ENCODE results near the genes USP19, KLHDC8B, IP6K1 and INKA1.

- PRO-cap, result bidirectional peak, plus-strand start at chr3:49121001, minus-strand start at chr3:49120792
These were observed at the start of gene USP19 for GRCh38 chr3:49120470-49121355. Gene USP19, minus strand, starts transcription at chr3:49120823.

GRCh38 chr3:49170690-49171850, at the start of gene KLHDC8B:
Gene KLHDC8B, plus strand, starts transcription at chr3:49171598.
- PRO-cap, result no peak

- PRO-cap, result no peak
These were observed 18.6 kb downstream of the IHO1 start for GRCh38 chr3:49217857-49218380.

- PRO-cap, result no peak
These were observed 442 bp upstream of the C3orf62 start for GRCh38 chr3:49277415-49277932.

- PRO-cap, result no peak
These were observed 909 bp upstream of the C3orf62 start for GRCh38 chr3:49277998-49278284.

DNA sequence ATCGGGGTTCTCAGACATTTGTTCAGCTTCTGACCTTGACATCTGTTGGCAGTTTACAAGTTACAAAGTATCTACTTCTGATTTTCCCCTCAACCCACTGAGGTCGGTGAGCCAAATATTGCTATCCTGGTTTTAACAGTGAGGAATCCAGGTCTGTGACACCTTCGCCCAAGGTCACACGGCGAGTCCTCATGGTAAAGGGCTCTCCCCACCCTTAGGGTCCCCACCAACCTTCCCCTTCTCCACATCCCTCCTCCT, 494 bp downstream of the USP4 start:
- PRO-cap, result no peak

GRCh38 chr3:49407567-49407920, 4.2 kb downstream of the RHOA start:
- PRO-cap, result no peak

GRCh38 chr3:49417497-49418084, 4.7 kb downstream of the AMT start:
- PRO-cap, result no peak

DNA sequence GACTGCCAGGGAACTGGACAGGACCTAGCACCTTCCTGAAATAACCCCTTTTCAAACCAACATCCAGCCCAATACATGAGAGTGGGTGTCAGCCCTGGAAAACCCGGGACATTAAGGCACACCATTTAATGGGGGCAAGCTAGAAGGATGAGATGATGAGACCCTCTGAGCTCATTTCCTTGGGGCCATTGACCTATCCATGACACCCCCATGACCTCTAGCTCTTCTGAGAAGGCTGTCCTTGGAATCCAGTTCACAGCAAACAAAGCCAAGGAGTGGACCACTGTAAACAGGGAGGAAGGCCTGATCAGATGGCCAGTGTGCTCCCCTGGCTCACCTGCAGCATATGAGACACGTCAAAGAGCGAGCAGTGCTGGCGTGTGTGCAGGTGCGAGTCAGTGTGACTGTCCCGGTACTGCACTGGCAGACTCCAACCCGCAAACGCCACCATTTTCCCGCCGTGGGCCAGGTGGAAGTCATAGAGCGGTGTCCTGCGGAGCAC, 455 bp downstream of the AMT start:
- PRO-cap, result no peak

GRCh38 chr3:49469386-49470104, 522 bp upstream of the DAG1 start:
- PRO-cap, result bidirectional peak, plus-strand start at chr3:49470319, minus-strand start at chr3:49469963

- PRO-cap, result no peak
These were observed 19.2 kb upstream of the BSN start for GRCh38 chr3:49534978-49535651.

DNA sequence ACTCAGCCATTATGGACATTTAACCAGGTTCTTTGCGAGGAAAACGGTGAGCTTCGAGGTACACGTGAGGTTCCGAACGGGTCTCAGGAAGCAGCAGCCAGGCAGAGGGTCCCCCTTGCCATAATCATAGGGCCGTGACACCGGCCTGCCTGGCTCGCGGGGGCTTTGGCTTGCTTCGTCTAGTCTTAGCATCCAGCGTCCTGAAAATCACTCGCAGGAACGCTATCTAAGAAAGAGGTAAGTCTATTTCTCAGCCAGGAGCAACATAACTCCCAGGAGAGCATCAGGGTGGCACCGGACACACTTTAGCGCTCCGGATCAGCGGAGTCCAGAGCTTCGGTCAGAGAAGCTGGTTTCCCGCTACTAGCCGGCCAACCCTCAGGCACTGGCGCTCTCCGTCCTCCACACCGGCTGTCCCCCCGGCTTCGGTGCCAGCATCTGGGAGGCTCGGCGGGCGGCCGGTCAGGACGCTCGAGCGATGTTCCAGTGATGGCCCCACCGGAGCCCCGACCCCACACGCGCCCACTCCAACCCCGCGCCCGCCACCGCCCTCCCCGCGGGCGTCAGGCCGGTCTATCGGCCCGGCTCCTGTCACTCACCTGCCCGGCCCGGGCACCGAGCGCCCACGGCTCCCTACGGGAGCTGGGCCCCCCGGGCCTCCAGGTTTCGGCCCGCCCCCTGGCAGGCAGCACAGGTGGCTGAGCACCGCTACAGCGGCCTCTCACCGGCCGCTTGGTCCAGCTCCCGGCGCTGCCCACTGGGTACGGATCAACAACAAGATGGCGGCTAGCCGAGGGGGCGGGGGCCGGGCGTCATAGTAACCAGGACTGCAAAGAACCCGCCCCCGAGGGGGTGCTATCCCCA, at the start of gene IP6K1:
IP6K1 (minus strand) TSS at position 788 of the 864 bp plus-strand sequence.
- PRO-cap, result bidirectional peak, plus-strand start outside the sequence, minus-strand start at position 759 of the sequence

- PRO-cap, result unidirectional peak, plus-strand start at chr3:49803263
These were observed at the start of gene INKA1 for GRCh38 chr3:49802942-49803878. Gene INKA1, plus strand, starts transcription at chr3:49803261.

- PRO-cap, result no peak
These were observed 3.6 kb downstream of the INKA1 start for GRCh38 chr3:49806677-49807119.

DNA sequence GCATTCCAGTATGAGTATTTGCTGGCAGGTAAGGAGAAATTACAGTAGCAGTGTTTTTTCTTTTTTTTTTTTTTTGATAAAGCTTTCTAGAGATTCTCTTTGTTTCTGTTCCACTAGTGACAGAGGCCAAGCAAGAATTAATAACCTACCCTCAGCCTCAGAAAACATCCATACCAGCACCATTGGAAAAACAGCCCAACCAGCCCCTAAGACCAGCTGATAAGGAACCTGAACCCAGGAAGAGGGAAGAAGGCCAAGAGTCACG, 31.2 kb upstream of the RBM5 start:
- PRO-cap, result no peak

GRCh38 chr3:50115219-50116046, 26.7 kb downstream of the RBM5 start:
- PRO-cap, result no peak

DNA sequence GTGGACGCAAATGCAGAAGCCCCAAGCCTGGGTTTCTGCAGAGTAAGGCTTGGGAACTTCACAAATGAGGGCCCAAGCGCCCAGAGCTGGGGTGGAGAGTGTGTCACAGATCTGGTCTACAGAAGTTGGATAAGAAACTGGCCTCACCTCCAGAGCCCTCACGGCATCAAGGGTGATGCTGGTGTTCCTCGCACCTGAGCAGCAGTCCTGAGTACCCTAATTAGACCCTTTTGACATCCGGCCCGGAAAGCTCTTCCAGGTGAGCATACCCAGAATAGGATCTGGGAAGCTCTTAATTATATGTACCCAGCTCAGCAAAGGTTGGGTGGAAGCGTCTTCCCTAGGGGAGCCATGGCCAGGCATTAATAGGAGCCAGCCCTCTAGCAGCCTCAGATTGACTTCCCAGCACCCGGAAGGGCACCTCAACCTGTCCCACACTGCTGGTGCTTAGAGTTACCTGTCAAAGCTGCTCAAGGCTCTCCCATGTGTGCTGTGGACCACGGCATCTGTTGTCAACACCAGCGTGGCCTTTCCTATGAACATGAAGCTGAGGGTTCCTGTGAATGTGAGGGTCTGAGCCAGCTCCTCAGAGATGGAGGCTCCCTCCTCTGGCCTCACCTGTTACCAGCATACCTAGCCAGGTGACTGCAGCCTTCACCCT, 31.9 kb downstream of the RBM5 start:
- PRO-cap, result no peak

DNA sequence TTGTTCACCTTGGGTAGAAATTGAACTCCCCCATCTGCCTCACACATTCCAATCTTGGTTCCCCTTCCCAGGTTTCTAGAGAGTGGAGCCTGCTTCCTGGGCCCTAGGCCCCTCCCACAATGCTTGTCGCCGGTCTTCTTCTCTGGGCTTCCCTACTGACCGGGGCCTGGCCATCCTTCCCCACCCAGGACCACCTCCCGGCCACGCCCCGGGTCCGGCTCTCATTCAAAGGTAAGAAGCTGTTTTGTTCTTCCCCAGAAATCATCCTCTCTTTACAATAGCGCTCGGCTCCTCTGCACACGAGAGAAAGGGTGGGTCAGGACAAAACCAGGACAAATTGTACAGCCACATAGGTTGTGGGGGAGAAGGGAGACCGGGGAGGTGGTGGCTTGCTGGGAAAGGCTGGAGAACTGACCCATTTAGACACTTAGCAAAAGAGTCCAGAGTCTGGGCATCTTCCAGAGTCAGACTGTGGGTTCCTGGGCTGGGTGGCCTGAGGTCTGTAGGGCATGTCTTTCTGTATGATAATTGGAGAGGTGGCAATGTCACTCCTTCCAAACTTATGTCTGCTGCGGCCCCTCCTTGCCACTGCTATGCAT, 4.5 kb downstream of the SEMA3F start:
- PRO-cap, result no peak

DNA sequence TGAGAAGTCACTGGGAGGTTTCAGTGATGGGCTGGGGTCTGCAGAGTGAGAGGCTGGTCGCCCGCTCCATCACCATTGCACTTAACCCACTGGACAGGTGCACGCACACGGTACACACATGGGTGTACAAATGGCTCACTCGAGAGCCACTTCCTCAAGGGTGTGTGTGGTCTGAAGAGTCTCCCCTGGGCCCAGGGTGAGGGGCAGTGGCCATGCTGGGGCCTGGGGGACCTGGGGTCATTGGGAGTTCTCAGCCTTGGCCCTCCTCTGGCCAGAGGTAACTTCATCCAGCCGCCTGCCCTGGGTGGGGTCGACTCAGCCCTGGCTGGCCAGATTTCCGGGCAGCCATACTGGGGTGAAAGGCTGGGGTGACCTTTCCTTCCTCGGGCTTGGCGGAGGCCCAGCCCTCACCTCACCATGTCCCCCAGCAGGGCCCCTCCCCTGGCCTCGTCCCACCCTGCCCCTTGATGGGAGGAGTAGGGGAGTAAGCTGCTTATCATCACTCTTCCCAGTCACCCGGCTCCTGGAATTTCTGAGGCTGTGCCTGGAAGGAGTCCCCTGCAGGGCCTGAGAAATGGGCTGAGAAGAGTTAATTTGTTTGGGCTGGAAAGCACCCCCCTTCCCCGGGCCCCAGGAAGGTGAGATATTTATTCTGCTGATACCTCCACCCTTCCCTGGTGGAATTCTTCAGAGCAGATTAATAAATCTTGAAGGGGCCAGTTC, 5.4 kb downstream of the SEMA3F start:
- PRO-cap, result no peak

DNA sequence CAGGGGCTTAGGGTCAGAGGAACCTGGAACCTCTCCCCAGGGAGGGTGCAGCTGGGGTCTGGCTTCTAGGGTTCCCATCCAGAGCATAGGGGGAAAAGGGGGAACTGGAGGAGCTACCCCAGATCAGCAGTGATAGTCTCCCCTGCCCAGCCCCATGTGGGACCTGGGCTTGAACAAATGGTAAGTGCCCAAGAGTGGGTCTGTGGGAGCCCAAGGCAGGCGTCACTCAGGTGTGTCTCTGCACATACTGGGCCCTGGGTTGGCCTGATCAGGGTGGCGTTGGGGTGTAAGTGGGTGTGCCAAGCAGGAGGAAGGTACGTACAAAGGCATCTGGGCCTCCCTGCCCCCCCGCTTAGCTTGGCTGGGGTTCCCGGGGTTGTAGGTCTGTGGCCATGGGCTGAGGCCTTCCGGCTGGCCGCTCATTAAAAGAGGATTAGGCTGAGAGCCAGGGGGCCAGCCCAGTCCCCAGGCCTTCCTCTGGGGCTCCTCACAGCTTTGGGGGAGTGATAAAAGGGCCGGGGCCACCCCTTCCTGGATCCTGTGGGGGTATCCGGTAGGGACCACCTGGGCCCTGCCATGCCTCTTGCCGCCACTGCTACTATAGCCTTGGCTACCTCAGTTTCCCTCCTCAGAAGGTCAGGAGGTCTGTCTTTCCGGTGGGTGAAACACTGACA, 13.2 kb downstream of the SEMA3F start:
- PRO-cap, result no peak